ENCODE measurements around the genes NAGK, RAB11FIP5 and NAT8.

- PRO-cap, result no peak
Observed at GRCh38 chr2:70532337-70532624, 21.3 kb downstream of the TGFA start.

- PRO-cap, result bidirectional peak, plus-strand start at chr2:70554143, minus-strand start at chr2:70553826
Observed at GRCh38 chr2:70554033-70554666, 524 bp upstream of the TGFA start.

DNA sequence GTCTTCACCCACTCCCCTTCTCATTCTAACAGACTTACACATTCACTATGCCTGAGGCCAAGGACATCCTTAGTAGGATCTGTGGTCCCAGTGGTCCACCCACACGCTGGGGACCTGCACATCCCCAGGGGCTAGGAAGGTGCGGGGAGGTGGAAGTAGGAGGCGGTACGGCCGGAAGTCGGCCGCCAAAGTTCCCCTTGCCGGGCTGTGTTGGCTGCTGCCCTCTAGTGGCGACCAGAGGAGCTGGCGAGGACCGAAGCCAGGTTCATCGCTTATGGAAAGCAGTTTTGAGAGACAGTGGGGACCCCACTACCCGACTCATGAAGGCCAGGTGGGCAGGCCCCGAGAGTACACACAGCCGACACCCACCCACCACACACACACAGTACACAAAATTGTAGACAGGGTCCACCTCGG lies 6.4 kb upstream of the TEX261 start:
- PRO-cap, result no peak

DNA sequence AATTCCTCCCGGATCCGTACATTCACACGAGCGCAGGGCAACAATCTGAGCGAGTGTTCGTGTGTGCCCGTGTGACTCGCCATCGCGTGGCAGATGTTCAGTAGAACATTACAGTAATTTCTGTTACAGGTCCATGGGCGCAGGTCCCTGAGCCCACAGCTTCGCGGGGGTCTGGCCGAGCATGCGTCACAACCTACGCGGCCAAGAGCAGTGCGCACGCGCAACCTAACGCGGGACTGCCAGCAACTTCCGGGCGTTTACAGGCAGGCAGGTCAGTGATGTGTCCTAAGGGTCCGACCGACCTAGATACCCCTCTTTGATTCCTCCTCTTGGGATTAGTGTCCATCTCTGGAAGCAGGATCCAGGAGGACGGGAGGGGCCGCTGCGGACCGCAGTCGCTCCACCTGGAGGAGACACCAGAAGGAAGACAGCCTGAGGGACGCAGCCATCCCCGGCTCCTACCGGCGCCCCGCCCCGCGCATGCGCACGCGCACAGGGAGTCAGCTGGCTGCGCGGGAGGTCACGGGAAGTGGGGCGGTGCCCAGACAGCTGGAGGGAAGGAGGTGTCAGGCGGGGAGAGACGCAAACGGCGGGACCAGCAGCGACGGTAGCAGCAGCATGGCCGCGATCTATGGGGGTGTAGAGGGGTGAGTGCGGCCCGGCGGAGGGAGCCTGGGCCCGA lies at the start of gene NAGK:
TSS of gene NAGK (plus strand) at position 583 of the 682 bp plus-strand sequence.
- PRO-cap, result bidirectional peak, plus-strand start at position 245 of the sequence, minus-strand start at position 173 of the sequence; bidirectional peak, plus-strand start at position 585 of the sequence, minus-strand start at position 471 of the sequence

DNA sequence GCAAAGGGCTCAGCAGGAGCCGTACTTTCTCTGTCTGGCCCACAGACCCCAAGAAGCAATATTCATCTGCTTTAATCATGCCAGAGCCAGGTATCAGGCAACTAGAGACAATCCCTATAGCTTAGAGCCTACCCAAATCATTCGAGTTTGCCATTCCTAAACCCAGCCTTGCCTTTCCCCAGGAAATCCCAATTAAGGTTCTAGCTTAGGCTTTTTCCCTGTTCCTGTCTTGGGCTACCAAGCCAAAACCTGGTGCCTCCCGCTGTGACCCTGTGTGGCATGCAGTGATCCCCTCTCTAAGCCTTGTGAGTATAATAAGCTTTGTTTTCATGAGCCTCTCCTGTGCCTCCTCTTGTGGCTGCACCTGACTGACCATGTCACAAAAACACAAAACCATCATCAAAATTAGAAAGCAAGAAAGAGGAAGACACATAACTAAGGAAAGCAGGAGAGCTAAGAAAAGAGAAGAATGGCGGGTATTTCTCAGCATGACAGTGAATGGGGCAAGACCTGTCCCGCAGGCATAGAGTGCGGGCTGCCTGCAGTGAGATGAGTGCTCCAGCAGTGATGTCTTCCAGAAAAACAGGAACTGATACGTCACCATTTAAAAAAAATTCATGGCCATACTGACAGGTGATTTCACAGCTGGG lies 9.1 kb upstream of the PAIP2B start:
- PRO-cap, result no peak

GRCh38 chr2:71452568-71453139 lies 13.8 kb upstream of the DYSF start:
- PRO-cap, result no peak

GRCh38 chr2:71746777-71747518 lies 280.4 kb downstream of the DYSF start:
- PRO-cap, result no peak

- PRO-cap, result no peak
Observed at GRCh38 chr2:72033614-72034382, 113.9 kb downstream of the CYP26B1 start.

- PRO-cap, result no peak
Observed at GRCh38 chr2:72435007-72435730, 287.5 kb upstream of the CYP26B1 start.

DNA sequence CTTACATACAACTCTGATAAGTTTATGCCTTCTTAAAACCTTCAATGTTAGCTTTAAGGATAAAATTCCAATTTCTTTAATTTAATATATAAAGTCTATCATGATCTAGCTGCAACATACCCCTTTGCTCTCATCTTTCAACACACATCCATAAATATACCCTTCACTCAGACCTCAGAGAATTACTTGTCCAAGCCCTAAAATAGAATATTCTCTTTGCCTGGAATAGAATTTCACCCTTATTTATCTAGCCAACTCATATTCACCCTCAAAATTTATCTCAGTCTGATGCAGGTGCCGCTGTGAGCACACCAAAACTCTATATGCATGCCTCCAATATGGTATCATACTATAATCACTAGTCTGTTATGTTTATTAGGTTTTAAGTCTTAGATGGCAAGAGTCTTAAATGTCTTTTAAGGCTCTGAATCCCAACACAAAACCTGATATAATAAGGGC lies 144.8 kb downstream of the EXOC6B start:
- PRO-cap, result no peak

- PRO-cap, result no peak
Observed at GRCh38 chr2:72753163-72753986, 72.5 kb downstream of the EXOC6B start.

- PRO-cap, result no peak
Observed at GRCh38 chr2:73033546-73034374, 37.8 kb downstream of the SFXN5 start.

GRCh38 chr2:73053303-73054046 lies 18.0 kb downstream of the SFXN5 start:
- PRO-cap, result no peak

DNA sequence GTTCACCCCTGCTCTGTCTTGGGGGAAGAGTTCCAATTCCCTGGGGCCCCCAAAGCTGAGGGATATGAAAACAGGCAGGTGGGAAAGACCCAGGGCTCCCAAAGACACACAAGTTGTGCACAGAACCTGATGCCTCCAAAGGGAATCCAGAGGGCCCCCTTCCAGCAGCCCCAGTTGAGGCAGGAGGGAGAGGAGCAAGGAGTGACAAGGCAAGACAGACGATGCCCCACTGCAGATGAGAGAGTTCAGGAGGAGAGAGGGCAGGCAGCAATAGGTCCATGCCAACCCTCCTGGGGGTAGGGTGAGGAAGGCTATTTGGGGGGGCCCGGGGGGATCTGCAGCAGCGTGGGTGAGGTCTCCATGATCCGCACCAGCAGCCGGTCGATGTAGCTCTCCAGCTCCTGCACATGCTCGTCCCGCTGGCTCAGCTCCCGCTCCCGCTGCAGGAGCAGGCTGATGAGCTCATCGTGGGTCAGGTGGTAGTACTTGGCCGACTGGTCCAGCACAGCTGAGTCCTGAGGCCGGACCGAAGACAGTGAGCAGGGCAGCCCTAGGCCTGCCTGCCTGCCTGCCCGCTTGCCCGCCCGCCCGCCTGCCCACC lies 3.8 kb upstream of the SFXN5 start:
- PRO-cap, result no peak

DNA sequence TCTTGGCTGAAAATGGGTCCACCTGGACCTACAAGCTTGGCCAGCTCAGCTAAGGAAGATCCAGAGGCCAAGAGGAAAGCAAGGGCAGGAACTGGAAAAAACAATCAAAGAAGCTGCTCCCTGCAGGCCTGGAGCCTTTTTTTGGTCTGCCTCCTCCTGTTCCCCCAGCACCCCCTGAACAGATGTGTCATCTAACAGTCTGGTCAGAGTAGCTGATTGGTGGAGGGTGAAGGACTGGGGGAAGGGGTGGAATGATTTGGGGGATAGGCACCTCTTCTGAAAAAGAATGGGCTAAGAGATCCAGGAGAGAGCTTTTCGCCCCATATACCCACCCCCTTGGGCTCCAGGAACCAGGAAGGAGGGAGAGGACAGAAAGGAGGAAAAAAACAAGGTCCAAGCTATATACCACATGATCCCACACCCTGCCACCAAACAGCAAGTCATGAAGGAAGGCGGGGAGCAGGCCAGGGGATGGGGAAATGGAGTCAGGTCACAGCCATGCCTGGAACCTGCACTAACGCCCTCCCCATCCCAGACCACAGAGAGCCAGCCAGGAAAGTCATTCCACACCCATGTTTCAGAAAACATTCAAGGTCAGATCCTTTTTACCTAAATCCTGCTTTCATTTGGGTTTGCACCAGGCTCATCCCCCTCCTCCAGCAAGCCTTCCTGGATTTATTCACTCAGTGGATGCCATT lies 2.0 kb downstream of the RAB11FIP5 start:
- PRO-cap, result no peak

GRCh38 chr2:73112773-73113815 lies at the start of gene RAB11FIP5:
RAB11FIP5 (minus strand) TSS chr2:73112948.
- PRO-cap, result bidirectional peak, plus-strand start at chr2:73113012, minus-strand start at chr2:73112948; bidirectional peak, plus-strand start at chr2:73113069, minus-strand start at chr2:73113078; unidirectional peak, minus-strand start at chr2:73113591

GRCh38 chr2:73485323-73486383 lies 100.0 kb downstream of the ALMS1 start:
- PRO-cap, result no peak

DNA sequence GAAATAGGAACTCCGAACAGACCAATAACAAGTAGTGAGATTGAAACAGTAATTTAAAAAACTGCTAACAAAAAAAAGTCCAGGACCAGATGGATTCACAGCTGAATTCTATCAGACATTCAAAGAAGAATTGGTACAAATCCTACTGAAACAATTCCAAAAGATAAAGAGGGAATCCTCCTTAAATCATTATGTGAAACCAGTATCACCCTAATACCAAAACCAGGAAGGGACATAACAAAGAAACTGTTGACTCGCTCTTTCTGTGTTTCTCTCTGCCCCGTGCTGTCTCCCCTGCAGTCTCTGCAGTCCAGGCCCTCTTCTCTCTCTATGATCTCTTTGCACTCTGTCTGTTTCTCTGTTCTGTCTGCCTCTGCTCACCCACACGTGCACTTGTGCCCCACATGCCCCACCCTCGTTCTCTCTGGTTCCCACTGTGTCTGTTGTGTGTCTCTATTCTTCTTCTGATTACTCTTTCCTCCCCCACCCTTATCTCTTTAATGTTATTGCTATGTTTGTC lies 54.2 kb downstream of the NAT8 start:
- PRO-cap, result no peak

GRCh38 chr2:73640188-73641175 lies 1.7 kb downstream of the NAT8 start:
- PRO-cap, result no peak

GRCh38 chr2:73642322-73642617 lies at the start of gene NAT8:
NAT8 (minus strand) TSS chr2:73642422.
- PRO-cap, result no peak

Data from Metastatic Lung Carcinoma in the Adrenal Gland (tissue), 1 donor.